GM12892 (cell line): ENCODE results near the genes TRMT61A and ATP5MJ.

GRCh38 chr14:103528866-103529560 lies at the start of gene TRMT61A:
Gene TRMT61A, plus strand, starts transcription at chr14:103529196.
- RRBS, result under 1% methylated on average over 30 of the region's 64 CpGs

DNA sequence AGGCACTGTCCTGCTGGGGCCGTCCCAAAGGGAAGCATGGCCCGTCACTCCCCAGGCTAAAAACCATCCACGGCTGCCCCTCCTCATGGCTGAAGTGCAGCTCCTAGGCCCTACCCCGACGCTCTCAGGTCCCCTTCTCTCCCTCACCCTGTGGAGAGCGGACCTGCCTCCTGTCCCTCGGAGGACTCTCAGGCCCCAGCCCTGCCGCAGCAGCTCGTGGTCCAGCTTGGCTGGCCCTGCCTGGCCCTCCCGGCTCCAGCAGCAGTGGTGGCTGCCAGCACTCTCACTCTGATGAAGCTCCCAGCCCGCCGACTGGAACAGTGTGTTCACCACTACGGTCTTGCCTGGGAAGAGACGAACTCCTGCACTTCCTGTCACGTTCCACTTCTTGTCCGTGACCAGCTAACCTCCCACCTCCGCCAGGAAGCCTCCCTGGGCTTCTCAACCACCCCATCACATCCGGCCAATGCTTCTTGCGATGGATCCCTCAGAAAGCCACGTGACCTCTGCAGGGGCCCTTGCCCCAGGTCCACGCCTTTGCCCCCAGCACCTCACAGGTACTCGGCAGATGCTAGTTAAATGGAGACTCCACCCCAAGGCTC lies 11.1 kb downstream of the BAG5 start:
- RRBS, result no CpG with 5 or more reads among the region's 22 CpGs

DNA sequence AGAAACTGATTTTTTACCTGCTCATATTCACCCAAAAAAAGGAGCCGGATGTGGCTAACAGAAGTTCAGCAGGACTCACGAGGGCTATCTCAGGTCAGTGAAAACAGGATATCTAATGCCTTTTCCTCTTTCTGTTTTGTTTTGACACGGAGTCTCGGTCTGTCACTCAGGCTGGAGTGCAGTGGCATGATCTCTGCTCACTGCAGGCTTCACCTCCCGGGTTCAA lies 30.8 kb downstream of the COA8 start:
- RRBS, result no CpG with 5 or more reads among the region's 5 CpGs

DNA sequence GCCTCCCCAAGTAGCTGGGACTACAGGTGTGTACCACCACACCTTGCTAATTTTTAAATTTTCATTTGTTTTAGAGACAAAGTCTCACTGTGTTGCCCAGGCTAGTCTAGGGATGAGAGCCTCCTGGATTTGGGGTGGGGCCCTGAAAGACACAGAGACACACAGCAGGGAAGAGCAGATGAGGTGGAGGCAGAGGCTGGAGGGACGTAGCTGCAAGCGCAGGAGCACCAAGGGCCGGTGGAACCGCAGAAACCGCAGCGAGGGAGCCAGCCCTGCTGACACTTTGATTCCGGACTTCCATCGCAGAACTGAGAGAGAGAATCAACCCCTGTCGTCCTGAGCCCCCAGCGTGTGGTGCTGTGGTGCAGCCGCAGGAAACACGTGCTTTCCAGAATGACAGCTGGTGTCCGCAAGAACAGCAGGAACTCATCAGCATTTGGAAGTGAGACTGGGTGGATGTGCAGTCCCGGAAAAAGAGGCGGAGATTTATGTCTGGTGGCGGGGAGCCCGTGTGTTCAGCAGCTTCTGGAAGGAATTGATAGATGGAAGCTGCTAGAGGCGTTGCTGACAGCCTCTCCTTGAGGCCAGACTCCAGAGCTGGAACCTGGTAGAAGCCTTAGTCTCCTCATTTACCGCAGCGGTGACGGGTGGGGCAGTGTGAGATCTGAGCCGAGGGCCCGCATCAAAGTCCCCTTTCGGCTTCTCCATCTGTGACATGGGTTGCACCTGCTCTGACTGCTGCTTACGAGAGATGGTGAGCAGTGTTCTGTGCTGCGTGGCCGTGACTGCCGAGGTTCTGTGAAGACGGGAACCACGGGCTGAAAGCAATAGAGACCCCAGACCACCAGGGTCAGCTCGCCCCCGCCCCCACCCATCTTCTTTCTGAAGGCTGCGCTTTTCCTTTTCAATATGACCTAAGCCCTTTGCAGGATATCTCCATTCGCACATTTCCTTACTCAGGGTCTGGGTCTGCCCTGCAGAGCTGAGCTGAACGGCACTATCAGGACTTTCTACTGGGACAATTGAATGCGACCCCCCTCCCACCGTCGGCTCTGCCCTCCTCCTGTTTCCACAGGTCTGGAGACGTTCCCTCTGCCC lies 21.8 kb upstream of the KLC1 start:
- RRBS, result 3% methylated on average over 5 of the region's 39 CpGs

- RRBS, result 2% methylated on average over 44 of the region's 74 CpGs
These were observed 623 bp downstream of the KLC1 start for GRCh38 chr14:103629503-103630164.

- RRBS, result no CpG with 5 or more reads among the region's 1 CpG
These were observed 1.6 kb downstream of the KLC1 start for GRCh38 chr14:103630619-103631030.

DNA sequence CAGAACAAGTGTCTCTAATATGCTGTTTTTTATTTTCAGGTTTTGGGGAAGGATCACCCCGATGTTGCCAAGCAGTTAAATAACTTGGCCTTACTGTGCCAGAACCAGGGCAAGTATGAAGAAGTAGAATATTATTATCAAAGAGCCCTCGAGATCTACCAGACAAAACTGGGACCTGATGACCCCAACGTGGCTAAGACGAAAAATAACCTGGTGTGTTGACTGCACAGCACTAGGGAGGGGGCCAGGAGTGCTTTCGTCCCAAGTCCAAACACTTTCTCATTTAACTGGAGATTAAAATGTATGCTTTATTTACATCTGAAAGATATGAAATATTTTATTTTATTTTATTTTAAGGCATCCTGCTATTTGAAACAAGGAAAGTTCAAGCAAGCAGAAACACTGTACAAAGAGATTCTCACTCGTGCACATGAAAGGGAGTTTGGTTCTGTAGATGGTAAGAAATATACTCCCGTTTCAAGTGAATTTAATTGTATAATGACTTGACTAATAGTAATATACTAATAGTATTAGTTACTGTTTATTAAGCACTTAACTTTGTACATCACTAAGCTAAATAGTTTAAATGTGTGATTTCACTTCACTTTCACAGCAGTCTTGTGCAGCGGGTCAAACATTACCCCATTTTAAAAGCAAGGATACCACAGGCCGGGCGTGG lies 42.1 kb downstream of the XRCC3 start:
- RRBS, result no CpG with 5 or more reads among the region's 10 CpGs

DNA sequence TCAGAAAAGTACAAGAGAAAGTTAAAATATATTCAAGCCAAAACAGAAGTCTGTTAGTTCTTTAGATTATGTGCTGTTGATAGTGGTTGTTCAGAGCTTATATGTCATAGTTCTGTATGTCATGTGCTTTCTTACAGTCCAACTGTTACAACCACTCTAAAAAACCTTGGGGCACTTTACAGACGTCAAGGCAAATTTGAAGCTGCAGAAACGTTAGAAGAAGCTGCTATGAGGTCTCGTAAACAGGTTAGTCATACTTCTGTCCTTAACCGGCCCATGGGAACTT lies 38.0 kb downstream of the XRCC3 start:
- RRBS, result no CpG with 5 or more reads among the region's 4 CpGs

DNA sequence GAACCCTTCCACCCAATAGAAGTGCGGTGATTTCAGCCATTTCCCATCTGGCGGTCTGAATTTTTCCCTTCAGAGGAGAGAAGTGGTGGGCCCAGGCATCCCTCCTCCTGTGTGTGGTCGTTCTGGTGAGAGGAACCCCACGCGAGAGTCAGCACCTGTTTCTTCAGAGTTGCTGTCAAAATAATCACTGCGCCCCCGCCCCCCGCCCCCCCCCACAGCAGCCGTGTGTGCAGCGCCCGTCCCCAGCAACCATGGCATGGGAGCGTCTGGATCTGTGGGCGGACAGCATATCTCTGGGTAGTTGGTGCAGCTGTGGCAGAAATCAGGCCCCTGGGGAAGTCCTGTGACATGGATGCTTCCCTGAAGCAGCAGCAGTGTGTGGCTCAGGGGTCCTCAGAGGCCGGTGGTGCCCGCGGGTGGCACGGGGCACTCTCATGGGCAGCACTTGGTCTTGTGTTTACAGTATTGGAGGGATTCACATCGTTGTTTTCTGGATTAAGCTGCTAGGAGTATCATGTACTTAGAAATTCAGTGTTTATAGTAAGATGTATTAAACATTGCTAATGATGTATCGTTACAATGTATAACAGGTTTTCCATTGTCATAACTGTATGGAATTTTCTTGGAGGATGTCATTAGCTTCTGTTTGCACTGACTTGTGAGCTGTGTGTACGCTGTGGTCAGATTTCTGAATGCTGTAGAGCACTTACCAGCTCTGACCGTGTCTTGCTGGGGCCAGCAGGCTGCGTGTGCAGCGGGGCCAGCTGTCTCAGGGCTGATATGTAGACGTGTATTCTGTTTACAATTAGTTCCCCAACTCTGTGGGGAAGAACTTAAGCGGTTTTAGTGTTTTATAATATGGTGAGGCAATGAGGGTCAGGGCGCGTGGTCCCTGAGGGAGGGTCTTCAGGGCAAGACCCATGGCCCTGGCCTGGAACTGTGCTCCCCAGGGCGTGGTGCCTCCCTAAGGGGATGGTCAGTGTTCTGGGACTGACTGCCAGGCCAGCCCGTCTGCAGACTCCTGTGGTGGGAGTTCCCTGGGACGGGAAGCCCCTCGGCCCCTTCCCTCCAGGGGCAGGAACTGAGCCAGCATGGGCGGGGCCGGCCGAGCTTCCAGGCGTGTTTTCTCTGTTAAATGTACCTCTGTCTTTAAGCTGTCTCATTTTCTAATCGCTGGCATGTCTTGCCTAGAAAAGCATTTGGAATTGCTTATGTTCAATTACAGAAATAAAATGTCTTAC lies 18.9 kb downstream of the XRCC3 start:
- RRBS, result no CpG with 5 or more reads among the region's 36 CpGs

GRCh38 chr14:103734039-103734639 lies 18.5 kb downstream of the ZFYVE21 start:
- RRBS, result no CpG with 5 or more reads among the region's 15 CpGs

GRCh38 chr14:103862297-103862647 lies 14.9 kb upstream of the PPP1R13B start:
- RRBS, result no CpG with 5 or more reads among the region's 7 CpGs

- RRBS, result 14% methylated on average over 10 of the region's 51 CpGs
These were observed 24.7 kb upstream of the PPP1R13B start for GRCh38 chr14:103871838-103872750.

GRCh38 chr14:103891136-103892111 lies 29.9 kb downstream of the ATP5MJ start:
- RRBS, result no CpG with 5 or more reads among the region's 26 CpGs

DNA sequence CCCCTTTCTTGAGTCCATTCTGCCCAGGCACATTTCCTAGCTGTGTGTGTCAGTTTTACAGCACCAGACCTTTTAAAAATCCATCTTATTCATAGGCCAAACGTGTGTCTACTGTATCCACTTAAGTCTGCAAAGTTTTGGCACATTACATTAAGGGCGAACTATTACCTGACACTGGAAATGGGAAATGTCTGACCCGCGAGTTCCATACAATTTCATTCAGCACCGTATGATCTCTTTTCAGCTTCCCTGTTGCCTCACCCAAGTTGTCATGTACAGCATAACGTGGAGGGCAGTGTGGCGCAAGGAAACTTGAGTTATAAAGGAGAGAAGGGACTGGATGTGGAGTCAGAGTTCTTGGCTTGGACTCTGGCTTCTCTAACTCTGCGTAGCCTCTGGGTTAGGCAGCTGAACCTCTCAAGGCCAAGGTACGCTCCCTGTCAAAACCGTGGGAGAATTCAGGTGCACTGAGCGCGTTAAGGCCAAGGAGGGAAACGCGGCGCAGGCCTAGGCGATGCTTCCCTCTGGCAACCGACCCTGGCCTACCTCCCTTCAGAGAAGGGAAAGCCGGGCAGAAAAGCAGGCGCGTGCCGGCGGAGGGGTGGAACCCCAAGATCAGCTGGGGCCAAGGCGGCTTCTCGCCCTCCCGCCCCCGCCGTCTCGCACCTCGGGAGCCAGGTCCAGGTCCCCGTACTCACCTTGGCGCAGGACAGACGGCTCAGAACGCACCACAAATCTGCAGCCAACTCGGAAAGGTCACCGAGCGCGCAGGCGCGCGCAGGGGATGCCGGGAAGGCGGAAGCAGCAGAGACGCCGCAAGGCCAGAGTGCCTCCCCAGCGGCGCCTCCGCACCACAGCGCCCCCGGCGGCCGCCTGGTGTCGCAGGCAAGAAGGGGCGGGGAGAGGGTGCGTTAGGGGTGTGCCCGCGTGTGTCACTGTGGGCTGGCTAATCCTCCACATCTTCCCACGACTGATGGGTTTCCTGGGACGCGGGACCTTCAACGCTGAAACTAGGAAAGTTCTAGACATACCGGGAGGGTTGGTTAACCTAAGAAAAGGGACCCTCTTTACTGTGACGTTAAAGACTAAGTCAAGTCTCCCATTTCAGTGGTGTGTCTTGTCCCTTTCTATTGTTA lies at the start of gene ATP5MJ:
ATP5MJ (minus strand) TSS at position 758 of the 1,136 bp plus-strand sequence.
- RRBS, result 1% methylated on average over 9 of the region's 62 CpGs

- RRBS, result no CpG with 5 or more reads among the region's 3 CpGs
These were observed 35.7 kb upstream of the ASPG start for GRCh38 chr14:104049880-104050203.

- RRBS, result 52% methylated on average over 3 of the region's 22 CpGs
These were observed 4.3 kb upstream of the ASPG start for GRCh38 chr14:104081022-104081833.

- RRBS, result no CpG with 5 or more reads among the region's 34 CpGs
These were observed 22.4 kb downstream of the ASPG start for GRCh38 chr14:104107601-104108601.

DNA sequence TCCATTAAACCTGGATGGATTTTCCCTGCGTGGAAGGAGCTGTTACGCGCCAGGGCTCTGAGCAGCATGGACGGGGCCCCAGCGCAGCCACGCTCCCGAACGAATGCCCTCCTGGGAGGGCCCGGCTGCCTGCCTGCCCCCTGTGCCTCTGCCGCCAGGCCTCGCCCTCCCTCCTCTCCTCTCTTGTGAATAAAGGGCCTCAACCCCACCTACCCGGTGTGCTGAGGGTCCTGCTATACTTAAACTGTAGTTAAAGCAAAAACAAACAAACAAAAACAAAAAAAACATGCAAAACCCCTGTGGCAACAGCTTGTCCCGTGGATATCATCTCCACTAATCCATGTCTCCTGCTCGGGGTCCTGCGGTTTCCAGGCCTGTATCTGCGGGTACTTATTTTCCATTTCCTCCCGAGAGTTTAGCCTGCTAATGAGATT lies 85.5 kb downstream of the KIF26A start:
- RRBS, result no CpG with 5 or more reads among the region's 17 CpGs

- RRBS, result no CpG with 5 or more reads among the region's 25 CpGs
These were observed 158.2 kb downstream of the KIF26A start for GRCh38 chr14:104296392-104297281.

GRCh38 chr14:104656303-104656716 lies 33.1 kb upstream of the INF2 start:
- RRBS, result no CpG with 5 or more reads among the region's 20 CpGs